Neural crest cell (in vitro differentiated cells): ENCODE measurements around a stretch of chr11.

- PRO-cap: no peak
Measured at GRCh38 chr11:66844852-66845759, 1.9 kb downstream of the RCE1 start.

DNA sequence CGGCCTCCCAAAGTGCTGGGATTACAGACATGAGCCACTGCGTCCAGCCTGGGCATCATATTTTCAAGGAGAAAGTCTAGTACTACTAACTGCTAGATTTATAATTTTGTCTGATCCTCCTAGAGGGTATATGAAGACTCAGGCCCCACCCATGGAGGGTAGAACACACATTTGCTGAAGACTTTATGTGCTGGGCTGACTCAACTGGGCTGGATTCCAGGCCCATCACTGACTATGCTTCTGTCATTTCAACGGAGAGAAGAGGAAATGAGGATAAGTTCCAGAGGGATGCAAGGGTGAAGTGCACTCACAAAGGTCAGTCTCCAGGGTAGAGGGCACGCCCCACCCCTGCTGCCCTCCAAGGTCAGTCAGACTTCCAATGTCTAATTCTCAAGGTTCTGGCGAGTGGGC, 7.5 kb upstream of the C11orf86 start:
- PRO-cap: no peak

DNA sequence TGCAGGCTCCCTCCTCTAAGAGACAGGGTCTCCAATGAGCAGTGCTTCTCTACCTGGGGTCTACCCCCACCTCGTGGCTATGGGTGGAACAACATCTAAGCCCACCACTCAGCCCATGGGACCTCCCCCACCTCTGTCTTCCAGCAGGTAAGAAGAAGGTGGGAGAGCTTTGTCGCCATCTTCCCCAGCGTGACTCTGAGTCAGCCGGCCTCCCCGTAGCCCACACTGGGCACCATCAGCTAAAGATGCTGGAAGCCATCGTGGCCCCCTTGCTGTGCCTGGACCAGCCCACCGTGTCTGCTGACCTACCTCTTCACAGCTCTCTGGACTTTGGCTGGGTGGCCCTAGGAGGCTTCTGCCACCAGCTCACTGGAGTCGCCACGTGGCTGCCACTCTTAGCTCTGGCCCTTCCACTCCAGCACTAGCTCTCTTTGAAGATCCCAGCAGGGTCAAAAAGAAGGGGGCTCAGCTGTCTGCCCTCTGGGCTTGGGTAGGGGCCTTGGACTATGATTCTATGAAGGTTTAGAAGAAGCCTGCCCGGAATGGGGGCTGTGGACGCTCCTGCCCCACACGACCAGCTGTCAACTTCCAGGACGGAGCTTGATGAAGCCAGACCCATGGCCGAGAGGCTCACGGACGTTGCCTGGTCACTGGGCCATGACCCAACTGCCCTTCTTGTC, 1.1 kb downstream of the C11orf86 start:
- PRO-cap: no peak

- PRO-cap: no peak
Measured at GRCh38 chr11:67022306-67022549, 706 bp upstream of the SYT12 start.

- PRO-cap: no peak
Measured at GRCh38 chr11:67054982-67055783, 1.5 kb upstream of the RHOD start.

GRCh38 chr11:67112989-67113699, 5.9 kb upstream of the KDM2A start:
- PRO-cap: no peak

DNA sequence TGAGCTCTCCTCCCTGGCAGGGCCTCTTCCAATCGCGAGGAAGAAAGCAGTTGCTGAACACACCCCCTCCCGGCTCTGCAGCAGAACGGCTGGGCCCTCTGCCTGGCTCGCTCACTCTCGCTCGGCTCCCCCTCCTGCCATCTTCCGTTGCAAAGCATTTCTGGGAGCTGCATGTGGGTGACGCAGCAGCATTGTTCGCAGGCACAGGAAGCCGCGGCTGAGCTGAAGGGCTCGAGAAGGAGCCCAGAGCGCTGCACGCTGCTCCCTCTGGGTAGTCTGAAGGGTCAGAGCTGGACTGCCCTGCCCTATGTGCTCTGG, 26.4 kb upstream of the GRK2 start:
- PRO-cap: bidirectional peak, plus-strand start at position 114 of the sequence, minus-strand start at position 166 of the sequence

GRCh38 chr11:67280932-67282007, 7.8 kb upstream of the ANKRD13D start:
- PRO-cap: no peak

GRCh38 chr11:67282425-67283490, 6.3 kb upstream of the ANKRD13D start:
- PRO-cap: no peak

DNA sequence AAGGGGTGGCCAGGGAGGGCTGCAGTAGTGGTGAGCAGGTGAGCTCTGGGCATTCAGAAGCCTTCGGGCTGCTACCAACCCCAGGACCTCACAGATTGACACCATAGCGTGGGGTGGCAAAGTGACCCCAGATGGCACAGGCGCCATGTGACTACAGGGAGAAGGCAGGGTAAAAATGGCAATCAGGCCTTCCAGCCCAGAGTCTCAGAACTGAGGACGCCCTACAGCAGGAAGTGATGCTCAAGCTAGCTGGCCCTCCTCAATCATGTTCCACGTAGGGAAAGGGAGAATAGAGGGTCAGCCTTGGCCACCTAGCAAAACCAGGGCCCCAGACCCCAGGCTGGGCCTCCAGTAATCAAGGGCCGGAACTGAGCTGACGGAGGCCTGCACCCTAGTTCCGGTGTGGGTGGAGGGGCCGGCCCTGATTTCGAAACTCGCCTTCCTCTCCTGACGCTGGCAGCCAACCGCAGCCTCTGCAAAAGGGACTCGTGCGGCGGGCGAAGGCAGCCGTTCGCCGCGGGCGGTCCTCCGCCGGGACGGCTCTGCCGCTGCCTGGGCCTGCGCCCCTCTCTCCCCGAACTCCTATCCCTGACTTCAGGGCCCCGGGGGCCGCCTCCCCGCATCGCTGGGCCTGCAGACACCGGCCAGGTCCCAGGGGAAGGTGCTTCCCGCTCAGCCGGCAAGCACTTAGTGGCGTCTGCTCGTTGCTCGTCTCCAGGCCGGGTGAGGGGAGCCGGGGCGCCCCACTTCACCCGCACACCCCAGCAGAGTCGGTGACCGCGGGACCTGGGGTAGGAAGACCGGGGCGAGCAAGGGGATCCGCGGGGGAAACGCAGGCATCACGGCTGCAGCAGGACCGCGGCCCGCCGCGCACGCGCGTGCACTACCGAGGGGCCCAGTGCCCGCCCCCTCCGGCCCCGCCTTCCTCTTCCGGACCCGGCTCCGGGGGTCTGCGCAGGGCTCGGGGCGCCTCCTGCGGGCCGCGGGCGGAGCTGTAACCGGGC, 703 bp upstream of the ANKRD13D start:
- PRO-cap: bidirectional peak, plus-strand start at position 478 of the sequence, minus-strand start at position 353 of the sequence; bidirectional peak, plus-strand start at position 926 of the sequence, minus-strand start at position 692 of the sequence

- PRO-cap: bidirectional peak, plus-strand start at chr11:67289985, minus-strand start at chr11:67289894
Measured at GRCh38 chr11:67289596-67290504, 747 bp downstream of the ANKRD13D start.

GRCh38 chr11:67365710-67366330, 7.6 kb downstream of the CLCF1 start:
- PRO-cap: no peak

GRCh38 chr11:67372291-67372815, 1.0 kb downstream of the CLCF1 start:
- PRO-cap: bidirectional peak, plus-strand start at chr11:67372749, minus-strand start at chr11:67372523

GRCh38 chr11:67409635-67410540, 5.6 kb upstream of the CARNS1 start:
- PRO-cap: no peak

GRCh38 chr11:67432582-67433563, 4.6 kb downstream of the RPS6KB2 start:
- PRO-cap: no peak

GRCh38 chr11:67467948-67468707, 923 bp downstream of the TMEM134 start:
- PRO-cap: no peak

GRCh38 chr11:67500602-67500826, 4.6 kb downstream of the PITPNM1 start:
- PRO-cap: no peak

GRCh38 chr11:67579236-67580078, 4.2 kb upstream of the GSTP1 start:
- PRO-cap: no peak

- PRO-cap: no peak
Measured at GRCh38 chr11:67585800-67586307, 2.2 kb downstream of the GSTP1 start.

GRCh38 chr11:67615360-67616230, 8.9 kb downstream of the NDUFV1 start:
- PRO-cap: no peak